Endodermal cell (in vitro differentiated cells): ENCODE data around the gene ACSL5.

GRCh38 chr10:110355788-110356353, 51.2 kb upstream of the SMNDC1 start:
- PRO-cap = no peak

GRCh38 chr10:110399255-110400004, 94.7 kb upstream of the SMNDC1 start:
- PRO-cap = no peak

- PRO-cap = no peak
Observed at GRCh38 chr10:110409954-110410213, 87.8 kb upstream of the DUSP5 start.

GRCh38 chr10:110415327-110416274, 82.1 kb upstream of the DUSP5 start:
- PRO-cap = no peak

- PRO-cap = no peak
Observed at GRCh38 chr10:110458307-110458908, 39.3 kb upstream of the DUSP5 start.

DNA sequence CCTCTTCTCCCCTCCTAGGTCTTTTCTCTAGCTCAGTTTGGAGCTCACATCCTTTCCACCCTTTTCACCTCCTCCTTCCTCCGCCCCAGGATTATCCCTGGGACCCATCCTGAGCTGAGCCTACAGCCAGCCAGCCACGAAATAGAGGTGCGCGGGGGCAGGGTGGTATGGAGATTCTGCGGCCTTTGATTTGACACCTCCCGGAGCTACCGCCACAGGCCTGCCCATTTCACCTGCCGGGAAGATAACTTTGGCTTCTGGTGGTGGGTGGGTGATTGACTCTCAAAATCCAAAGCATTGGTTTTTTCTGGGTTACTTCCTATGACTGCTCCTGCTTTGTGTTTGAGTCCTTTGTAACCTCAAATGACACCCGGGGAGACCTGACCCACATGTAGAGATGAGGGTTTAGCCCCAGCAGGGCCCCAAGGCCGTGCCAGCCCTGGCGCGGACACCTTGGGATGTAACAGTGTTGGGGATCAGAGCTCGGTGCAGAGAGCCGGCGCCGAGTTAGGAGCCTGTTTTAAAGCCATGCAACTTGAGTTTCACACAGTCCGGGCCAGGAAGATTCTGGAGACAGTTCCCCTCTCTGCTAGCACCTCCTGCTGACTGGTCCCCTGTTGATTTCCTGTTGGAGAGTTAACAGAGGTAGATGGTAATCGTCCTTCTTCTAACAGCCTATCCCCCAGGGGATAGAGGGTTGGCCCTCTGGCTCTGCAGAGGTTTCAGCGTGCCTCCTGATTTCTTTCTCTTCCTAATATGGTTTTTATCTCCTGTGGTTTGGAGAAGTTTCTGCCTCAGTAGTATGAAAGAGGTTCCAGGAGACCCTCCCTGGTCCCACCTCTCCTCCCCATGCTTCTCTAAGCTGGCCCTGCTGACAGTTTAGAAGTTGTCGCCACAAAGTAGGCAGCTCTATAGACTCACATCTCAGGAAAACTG, 1.6 kb downstream of the DUSP5 start:
- PRO-cap = bidirectional peak, plus-strand start at position 547 of the sequence, minus-strand start at position 462 of the sequence; bidirectional peak, plus-strand start at position 663 of the sequence, minus-strand start at position 611 of the sequence

- PRO-cap = no peak
Observed at GRCh38 chr10:110581849-110582219, 14.3 kb downstream of the SMC3 start.

- PRO-cap = no peak
Observed at GRCh38 chr10:110680865-110681477, 36.8 kb downstream of the RBM20 start.

GRCh38 chr10:110821331-110821947, 50.3 kb upstream of the PDCD4 start:
- PRO-cap = no peak

- PRO-cap = no peak
Observed at GRCh38 chr10:110840835-110841202, 30.9 kb upstream of the PDCD4 start.

GRCh38 chr10:110873633-110873870, 1.8 kb downstream of the PDCD4 start:
- PRO-cap = no peak

DNA sequence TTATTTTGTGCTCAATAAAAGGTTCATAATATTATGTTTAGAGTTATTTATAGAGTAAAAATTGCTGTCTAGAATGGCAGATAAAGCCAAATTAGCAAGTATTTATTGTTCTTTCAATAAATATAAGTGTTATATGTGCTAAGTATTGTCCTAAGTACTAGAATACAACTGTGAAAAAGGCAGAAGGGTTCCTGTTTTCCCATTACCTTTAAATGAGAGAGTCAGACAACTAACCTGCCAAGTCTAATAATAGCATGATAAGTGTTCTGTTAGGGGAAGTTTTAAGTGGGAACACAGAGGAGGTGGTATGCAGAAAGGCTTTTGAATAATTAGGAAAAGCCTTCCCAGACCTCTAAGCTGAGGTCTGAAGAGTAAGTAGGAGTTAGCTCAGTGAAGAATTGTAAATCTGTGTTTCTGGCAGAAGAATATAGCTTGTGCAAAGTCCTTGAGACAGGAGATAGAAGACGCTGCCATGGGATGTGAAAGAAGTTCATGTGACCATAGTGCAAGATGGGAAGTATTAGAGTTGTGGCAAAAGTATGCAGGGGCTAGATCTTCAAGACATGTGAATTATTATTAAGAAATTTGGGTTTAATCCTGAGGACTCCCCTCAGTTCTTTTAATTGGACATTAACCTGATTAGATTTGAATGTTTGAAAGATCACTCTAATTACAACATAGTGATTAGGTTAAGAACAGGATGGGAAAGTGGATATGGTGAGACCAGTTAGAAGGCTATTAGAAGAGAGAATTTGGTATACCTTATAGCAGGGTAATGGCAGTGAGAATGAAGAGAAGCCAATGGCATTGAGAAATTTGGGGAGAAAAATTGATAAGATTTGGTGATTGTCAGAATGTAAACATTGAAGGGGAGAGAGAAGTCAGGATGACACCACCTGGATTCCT, 12.6 kb downstream of the SHOC2 start:
- PRO-cap = no peak

- PRO-cap = no peak
Observed at GRCh38 chr10:111077597-111078254, 897 bp downstream of the ADRA2A start.

DNA sequence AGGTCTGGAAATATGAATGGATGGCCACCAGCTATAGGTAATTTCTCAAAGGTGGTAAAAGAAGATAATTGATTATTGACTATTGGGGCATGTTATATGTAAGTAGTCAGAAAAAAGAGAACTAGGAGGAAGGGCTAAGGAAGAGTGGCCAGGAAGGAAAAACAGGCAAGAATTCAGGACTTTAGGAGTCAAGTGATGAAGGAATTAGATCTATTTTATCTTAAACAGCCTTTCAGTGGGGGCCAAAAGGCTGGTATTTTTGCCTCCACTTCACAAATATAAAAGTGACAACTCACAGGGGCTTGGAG, 208.1 kb downstream of the GPAM start:
- PRO-cap = no peak

- PRO-cap = no peak
Observed at GRCh38 chr10:112280233-112280653, 3.0 kb upstream of the TECTB start.

GRCh38 chr10:112304277-112305015, 21.2 kb downstream of the TECTB start:
- PRO-cap = no peak

DNA sequence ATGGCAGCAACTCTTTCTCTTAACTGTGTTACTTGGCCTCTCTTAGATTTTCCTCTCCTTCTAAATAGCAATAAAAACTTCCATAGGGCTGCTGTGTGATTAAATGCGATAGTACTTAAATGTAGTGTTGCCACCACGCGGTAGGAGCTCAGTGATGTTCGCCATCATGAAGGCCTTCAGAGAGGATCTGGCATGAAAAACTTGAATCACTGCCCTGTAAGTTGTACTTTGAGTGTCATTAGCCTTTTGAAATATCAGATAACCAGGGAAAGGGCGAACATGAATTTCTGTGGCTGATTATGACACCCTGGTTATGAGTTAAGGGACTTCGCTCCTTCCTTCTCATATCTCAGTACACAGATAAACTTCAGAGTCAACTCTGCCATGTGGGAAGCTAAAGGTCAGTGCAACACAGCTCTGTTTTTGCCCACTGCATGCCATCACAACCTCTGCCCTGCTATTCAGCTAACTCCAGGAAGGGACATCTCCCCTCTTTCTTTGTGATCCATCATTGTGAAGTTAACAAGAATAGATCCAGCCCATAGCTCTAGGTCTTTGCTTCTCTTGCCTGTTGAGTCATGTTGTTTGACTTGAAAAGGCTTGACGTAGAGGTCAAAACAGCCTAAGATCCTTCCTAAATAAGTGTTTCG, 8.9 kb upstream of the ACSL5 start:
- PRO-cap = no peak

DNA sequence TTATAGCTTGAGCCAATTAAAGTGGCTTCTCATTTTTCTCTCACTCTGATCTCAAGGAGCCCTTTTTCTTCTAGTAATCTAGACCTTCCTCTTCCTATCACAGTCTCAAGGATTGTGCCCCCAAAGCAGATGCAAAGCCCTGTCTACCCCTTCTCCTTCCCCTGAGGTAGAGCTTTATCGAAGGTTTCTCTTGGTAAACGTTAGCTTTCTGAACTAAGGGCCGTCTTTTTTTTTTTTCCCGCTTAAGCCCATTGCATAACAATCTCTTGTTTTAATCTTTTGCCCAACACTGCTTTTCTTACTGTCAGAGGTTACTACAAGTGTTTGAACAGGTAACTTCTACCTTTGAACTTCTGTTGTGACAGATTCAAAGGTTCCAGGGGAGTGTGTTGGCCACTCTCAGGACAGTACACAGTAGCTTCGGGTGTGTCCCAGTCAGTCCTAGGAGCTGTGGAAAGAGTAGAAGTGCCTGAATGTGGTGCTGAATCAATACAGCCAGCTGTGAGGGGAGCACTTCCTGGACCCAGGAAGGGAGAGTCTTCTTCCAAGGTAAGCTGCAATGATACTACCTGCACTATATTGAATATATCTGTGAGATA, at the start of gene ACSL5:
Gene ACSL5 (plus strand): TSS at position 396 of the 599 bp plus-strand sequence.
- PRO-cap = no peak

GRCh38 chr10:112374422-112374870, 530 bp downstream of the ACSL5 start:
- PRO-cap = no peak

DNA sequence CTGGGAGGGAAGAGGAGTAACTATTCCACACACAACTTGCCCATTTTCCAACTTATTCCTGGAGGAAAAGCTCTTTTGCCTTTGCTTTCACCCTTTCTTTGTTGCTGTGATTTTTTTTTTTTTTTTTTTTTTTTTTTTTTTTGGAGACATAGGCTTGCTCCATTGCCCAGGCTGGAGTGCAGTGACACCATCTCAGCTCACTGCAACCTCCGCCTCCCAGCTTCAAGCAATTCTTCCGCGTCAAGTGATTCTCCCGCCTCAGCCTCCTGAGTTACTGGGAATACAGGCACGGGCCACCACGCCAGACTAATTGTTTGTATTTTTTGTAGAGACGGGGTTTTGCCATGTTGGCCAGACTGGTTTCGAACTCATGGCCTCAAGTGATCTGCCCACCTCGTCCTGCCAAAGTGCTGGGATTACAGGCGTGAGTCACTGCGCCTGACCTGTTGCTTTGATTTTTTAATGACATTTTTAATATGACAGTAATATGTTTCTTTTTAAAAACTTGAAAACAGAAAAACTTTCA, 192.7 kb upstream of the TCF7L2 start:
- PRO-cap = no peak